ENCODE measurements around the genes ZNF445 and ZNF197.

- PRO-cap: no peak
Measured at GRCh38 chr3:43296386-43297023, 10.2 kb downstream of the SNRK start.

GRCh38 chr3:43302897-43303356 lies 16.6 kb downstream of the SNRK start:
- PRO-cap: no peak

- PRO-cap: no peak
Measured at GRCh38 chr3:43347500-43348318, 61.4 kb downstream of the SNRK start.

DNA sequence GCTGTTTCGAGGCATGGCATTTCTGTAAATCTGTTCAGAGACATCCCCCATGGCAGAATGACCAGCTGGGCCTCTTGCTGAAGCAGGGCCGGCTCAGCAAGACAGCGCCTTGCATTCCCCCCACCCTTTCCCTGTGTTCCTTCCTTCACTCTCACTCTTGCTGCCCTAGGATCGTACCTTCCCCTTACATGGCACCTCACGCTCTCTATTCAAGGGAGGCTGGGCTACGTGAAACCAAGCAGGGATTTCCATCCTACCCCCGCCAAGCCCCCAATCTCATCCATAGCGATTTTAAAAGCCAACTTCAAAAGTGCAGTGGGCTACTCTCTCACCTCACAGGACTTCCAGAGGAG lies 192.5 kb downstream of the ABHD5 start:
- PRO-cap: unidirectional peak, minus-strand start at position 207 of the sequence

DNA sequence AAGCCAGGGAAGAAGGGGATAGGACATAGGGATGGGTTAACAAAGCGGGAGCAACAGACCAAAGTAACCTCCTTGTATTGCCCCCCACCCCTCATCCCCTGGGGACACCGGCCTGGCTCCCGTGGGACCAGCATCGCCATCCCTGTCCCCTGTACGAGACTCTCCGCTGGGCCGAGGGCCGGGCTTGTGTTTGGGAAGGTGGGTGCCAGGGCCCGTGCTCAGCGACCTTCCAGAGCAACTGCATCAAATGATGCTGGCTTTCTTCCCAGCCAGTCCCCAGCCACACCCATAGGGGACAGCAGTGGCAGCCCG lies 203.9 kb downstream of the ABHD5 start:
- PRO-cap: no peak

- PRO-cap: no peak
Measured at GRCh38 chr3:43996615-43997454, 244.9 kb upstream of the TOPAZ1 start.

DNA sequence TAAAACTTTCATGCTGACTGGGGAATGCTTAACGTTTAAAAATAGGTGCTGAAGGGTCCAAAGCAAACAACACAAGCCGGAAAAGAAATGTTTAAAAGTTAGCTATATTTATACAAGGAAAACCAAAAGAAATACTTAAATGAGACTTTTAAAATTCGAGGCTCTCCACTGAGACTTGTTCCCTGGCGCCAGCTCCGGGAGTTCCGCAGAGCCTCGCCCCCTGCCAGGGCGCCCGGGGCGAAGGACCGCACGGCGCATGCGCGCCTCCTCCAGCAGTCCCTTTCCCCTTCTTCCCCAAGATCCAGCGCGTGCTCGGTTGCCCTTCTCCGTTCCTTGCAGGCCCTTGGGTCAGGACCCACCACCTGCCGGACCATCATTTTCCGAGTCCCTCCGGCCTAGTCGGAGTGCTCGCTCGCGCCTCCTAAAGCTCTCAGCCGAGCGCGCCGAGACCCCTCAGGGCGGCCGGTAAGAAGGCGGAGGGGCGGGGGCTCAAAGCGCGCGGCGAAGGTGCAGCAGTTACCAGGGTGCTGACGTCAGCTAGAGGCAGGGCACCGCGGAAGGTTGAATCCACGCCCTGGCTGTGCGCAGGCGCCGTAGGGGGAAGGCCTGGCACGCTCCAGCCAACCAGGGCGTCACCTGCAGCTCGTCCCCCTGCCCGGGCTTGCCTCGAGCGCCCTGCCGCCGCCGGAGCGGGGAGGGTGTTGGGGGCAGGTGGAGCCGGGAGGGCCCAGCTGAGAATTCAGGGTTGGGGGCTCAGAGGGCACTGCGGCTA lies 525 bp upstream of the TCAIM start:
- PRO-cap: bidirectional peak, plus-strand start at position 275 of the sequence, minus-strand start at position 215 of the sequence; bidirectional peak, plus-strand start at position 646 of the sequence, minus-strand start at position 502 of the sequence

DNA sequence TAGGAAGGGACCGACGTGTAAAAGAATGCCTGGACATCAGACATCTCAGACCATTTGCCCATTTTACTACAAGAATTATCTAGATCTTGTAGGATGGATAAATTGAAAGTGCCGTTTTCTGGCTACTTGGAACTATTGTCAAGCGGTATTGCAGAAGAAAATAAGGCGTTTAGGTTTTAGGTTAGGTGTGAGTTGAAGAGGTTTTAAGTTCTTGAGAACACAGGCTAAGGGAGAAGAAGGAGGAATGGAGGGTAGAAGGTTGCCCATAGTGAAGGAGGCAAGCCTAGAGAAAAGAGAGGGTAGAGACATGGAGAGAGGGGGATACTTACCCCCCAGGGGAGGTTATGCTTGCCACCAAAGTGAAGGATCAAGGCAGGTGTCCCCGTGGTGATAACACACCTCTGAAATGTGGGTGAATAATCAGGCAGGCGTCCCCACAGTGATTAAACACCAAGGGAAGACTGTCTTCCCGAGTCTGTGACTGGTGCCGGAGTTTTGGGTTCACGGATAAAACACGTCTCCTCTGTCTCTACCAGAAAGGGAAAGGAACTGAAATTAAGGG lies 10.7 kb downstream of the TCAIM start:
- PRO-cap: no peak

DNA sequence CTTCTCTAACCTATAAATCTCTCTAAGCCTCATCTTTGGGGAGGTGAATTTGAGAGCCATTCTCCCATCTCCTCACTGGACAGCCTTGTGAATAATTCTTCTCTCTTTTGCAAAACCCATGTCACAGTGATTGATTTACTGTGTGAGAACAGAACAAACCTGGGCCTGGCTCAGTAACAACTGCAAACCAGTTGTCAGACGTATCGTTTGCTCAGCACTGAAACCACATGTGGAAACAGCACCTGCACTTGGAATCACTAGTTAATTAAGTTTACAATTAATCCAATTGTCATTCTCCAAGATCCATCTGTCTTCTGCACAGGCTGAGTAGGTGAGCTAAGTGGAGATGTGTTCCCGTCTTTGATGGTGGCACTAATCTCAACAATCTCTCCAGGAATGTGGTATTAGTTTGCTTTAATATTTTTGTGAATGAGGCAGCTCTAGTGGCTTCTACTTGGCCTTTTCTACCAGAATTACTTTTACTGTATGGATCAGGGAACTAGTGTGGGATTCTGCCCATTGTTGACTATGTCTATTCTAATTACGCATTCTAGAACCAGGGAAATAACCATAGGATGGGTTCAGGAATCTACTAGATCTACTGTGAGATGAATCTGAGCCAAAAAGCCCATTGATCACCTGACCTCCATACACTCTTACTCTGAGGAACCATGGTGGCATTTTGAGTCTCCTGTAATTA lies 42.1 kb downstream of the ZNF445 start:
- PRO-cap: no peak

DNA sequence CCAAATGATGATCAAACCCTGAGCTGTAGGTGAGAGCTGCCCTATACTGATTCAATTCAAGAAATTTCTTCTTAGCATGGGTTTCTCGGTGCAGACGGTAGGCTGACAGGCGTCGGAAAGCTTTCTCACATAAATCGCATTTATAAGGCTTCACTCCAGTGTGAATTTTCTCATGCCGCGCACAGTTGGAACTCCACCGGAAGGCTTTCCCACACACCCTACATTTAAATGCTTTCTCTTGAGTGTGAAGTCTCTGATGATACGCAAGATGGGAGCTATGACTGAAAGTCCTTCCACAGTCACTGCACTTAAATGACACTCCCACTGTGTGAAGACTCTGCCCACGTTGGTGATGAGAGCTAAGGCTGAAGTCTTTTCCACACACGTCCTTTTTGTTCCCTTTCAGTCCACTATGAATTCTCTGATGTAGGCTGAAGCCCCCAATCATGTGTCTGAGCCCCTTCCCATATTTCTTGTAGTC lies 29.5 kb downstream of the ZNF445 start:
- PRO-cap: no peak

- PRO-cap: bidirectional peak, plus-strand start at chr3:44477755, minus-strand start at chr3:44477654
Measured at GRCh38 chr3:44477159-44478216, at the start of gene ZNF445. ZNF445 (minus strand) TSS chr3:44477670.

DNA sequence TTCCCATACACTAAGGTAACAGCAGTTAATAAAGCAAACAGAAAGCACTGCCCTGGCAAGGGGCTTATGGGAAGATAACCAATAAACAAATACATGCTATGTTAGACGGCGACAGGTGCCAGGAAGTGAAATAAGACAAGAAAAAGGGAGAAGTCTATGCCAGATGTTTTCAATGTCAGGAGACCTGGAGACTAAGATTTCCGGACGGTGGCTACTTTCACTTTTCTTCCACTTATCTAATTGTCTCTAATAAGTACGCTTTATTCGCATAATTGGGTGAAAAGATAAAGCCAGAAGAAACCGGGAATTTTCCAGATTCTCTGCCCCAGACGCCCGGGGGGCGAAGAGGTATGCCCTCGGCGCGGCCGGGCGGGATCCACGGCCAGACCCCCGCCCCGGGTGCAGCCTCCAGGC lies 32.6 kb upstream of the ZNF445 start:
- PRO-cap: no peak

DNA sequence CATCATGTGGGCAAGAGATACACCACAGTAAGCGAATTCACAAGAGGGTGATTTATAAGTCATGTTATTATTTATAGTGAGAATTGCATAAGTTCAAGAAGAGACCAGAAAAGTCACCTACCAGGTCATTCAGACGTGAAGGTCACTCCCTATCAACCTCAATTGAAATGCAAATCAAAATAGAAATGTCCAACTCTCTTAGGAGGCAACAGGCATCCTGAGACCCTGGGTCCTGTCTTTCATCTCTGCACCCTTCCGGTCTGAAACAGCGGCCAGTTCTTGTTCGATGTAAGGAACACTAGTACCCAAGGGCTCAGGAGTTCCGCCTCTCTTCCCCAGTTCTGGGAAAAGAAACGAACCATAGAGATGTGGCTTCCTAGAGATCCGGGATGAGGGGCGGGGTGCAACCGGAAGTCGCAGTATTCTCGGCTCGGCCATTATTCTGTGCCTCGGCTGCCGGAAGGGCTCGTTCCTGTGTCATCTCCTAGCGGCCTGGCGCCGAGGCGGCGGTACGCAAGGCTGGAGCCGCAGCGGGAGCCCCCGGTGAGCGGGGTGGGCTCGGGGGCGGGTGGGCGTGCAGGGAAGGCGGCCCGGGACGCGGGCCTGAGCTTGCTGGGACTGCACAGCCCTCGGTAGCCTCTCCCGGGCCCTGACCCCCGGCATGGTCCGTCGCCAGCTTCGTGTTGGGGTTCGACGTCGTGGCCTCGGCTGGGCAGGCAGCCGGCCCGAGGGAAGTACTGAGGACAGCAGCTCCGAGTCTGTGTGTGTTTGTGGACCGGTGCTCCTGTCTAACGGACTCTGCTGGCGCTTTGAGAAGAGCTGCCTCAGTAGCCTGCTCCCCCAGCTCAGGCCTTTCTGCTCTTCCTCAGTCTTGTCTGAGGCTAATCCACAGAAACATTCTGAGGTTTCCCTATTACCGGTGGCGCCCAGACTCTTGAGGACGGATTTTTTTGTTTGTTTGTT lies at the start of gene ZNF197:
Gene ZNF197 (plus strand): TSS at position 436 of the 963 bp plus-strand sequence.
- PRO-cap: bidirectional peak, plus-strand start at position 440 of the sequence, minus-strand start at position 262 of the sequence; unidirectional peak, minus-strand start at position 877 of the sequence

DNA sequence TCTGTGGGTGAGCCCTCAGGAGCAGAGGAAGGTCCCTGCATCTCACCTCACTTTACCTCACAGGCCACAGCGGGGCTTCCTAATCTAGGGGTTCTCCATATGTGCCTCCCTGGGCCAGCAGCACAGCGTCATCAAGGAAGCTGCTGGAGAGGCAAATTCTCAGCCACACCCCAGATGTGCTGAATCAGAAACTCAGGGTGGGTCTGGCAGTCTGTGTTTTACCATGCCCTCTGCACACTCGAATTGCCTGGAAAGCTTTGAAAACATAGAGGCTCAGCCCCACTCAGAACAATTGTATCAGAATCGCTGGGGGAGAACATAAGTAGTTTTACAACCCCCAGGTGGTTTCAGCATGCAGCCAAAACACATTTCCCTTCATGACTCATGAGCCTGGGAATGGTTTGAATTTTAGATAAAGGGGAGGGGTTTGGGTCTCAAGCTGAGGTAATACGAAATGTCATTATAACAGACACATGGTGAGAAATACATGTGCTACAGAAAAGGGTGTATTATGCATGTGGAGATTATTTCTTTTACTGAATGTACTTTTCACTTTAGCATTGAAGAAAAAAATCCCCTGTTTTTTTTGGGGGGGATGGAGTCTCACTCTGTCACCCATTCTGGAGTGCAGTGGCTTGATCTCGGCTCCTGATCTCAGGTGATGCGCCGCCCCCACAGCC lies 9.6 kb downstream of the TGM4 start:
- PRO-cap: no peak

DNA sequence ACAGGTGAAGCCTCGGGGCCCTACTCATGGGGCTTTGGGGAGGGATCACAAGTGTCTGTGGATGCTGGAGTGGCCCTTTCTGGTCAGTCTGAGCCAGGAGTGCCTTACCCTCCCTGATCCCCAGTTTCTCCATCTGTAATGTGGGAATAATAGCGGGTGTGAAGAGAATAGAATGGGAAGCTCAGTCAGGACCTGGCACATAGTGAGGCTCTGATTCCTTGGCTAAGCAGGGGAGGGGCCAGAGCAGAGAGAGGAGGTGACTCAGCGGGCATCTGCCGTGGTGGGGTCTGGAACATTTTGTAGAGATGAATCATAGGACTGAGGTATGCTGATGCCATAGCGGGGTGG lies 11.1 kb downstream of the TGM4 start:
- PRO-cap: no peak

DNA sequence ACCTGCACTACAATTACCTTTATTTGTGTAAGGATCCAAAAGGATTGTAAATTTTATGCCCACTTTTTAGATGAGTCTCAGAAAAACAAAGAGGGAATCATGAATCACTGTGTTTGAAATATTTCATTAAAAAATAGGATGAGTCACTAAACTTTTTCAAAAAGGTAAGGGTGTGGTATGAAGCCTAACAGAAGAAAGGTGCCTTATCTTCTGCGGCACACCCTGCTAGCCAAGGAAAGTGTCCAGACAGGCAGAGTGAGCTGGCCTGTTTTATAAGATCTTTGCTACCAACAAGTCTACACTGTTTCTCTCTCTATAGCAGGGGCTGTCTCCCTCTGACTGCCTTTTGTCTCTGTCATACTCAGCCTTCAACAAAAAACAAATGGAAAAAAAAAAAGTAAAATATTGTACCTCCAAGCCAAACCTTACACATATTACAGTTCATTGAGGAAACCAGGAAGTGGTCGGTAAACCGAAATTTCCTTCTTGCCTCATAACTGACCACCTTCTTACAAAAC lies 9.2 kb downstream of the ZDHHC3 start:
- PRO-cap: unidirectional peak, plus-strand start at position 232 of the sequence

GRCh38 chr3:45045792-45046284 lies 19.7 kb downstream of the CLEC3B start:
- PRO-cap: no peak

- PRO-cap: no peak
Measured at GRCh38 chr3:45138783-45139422, 7.3 kb downstream of the CDCP1 start.

GRCh38 chr3:45545987-45546740 lies 48.4 kb upstream of the LIMD1 start:
- PRO-cap: no peak

GRCh38 chr3:45553359-45554067 lies 41.0 kb upstream of the LIMD1 start:
- PRO-cap: no peak

All from gallbladder (tissue), 1 donor.